Fibroblast of the aortic adventitia (primary cell): ENCODE measurements around a stretch of chr6.

DNA sequence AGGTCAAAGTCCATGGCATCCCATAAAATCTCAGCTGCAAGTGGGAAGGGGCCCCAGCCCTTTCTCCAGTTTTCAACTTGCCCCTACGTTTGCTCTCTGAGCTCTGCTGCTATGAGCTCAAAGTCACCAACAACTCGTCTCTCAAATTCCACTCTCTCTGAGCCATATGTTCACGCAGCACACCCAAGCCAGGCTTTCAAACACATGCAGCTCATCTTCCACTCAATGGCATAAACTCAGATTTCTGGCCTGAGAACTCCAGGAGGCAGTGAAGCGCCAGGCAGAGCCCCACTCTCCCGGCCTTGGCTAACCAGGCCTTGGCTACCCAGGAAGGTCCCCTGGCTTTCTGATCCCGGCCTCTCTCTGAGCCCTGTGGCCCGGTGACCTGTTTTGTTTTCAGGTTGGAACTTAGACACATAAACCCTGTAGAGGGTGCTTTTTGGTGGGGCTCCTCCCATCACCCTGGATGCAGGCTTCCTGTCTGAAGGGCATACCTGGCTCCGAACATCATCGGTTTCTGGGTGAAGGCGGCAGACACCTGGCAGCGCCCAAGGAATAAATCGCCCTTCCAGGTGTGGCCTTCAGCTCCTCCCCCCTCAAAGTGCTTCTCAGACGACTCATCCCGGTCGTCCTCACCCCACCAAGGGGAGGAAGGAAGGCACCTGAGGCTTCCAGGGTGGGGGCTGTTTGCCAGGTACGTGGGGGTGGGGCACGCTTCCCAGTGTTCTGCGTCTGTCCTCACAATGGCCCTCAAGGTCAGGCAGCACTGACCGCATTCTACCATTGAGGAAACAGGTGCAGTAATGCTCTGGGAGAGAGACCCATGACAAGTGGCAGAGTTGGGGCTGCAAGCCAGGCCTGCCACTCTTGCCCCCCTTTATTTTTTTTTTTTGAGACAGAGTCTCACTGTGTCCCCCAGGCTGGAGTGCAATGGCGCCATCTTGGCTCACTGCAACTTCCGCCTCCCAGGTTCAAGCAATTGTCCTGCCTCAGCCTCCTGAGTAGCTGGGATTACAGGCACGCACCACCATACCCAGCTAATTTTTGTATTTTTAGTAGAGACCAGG is 12.2 kb downstream of the SLC22A23 start:
- CAGE, long polyA plus RNA, result no peak

DNA sequence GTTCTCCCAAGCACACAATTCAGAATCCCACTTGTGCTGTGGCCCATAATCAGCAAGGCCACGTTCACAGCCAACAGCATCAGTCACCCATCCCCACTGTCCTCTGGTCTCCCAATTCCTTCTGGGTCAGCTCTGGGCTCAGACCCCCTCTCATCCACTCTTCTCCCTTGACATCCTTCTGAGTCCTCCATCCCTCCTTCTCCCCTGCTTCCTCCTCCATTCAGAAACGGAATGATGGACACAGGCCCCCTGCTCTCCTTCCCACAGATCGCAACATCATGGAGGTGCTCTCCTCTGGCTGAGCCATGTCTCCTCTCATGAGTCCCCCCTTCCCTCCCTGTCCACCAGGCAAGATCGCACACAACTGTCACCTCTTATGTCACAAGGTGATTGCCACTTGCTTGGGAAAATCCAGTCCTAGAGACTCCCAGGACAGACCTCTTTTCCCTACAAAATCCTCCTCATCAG is 15.4 kb downstream of the PXDC1 start:
- CAGE, long polyA plus RNA, result no peak

DNA sequence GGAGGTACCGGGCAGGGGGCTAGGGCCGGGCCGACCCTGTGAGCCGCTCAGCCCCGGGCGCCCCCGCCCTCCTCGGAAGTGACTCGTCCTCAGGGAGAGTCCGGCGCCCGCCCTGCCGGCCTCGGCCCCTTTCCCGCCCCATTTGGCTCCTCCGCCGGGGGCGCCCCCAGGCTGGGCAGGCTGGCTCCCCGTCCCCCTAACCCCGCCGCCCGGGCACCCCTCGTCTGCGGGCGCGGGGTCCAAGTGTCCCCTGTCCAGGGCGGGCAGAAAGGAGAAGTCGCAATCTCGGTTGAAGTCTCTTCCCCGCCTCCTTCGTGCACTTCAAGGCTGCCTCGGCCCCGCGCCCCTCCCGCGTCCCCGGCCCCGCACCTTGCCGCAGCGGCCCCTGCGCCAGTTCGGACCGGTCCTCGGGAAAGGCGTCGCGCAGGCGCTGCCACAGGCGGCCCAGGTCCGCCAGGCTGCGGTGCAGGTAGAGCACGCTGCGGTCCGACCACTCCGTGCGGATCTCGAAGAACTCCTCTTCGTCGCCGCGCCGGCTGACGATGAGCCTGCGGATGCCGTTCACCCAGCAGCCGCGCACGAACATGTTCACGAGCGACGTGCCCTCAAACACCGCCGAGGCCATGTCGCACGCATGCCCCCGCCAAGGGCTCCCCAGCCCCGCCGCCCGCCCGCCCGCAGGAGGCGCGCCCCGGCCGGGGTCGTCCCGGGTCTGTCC is 447 bp downstream of the PXDC1 start:
- CAGE, long polyA plus RNA, result no peak

DNA sequence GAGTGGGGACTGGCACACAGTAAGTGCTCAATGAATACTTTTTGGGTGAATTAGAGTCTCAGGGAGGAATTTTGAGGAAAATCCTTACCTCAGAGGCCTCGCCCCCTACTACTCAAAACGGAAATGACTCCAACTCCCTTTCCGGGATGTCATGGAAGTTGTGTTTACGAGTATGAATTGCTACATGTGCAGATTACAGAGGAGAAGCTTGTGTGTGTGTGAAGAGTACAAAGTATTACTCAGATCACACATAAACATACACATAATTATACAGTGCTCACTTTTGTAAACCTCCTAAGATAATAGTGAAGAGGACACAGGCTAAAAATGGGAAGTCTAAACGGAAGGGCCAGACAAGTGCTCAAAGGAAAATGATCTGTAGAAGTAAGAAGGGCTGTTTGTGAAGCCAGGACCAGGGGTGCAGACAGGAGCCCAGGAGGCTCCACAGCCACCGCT is 43.4 kb upstream of the FAM50B start:
- CAGE, long polyA plus RNA, result no peak

DNA sequence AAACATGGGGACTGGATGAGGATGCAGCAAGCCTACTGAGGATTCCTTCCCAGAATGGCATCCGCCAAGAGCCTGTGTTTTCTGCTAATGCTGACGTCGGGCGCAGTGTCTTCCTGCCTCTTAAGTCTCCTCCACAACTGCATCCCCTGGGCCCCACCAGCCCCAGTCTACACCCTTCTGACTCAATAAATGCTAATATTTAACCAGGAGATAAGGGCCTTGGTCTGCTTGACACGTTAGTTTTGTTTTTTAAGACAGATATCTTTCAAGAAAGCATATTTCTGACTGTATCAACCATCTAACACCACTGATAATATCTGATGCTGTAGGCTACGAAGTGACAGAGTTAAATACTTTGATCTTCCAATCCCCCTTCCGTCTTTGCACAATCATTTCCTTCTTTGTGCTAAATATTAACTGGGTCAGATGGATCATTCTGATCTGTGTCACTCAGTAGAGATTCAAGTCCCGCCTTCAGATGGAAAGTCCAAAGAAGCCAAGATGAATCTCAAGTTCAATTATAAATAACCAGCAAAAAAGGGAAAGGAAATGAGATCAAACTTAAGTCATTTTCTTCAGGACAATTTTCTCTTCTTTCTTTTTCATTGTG is 20.8 kb downstream of the FAM50B start:
- CAGE, long polyA plus RNA, result no peak

- CAGE, long polyA plus RNA, result no peak
Observed at GRCh38 chr6:3872249-3872635, 23.1 kb downstream of the FAM50B start.

GRCh38 chr6:3887991-3888545 is 38.9 kb downstream of the FAM50B start:
- CAGE, long polyA plus RNA, result no peak

- CAGE, long polyA plus RNA, result no peak
Observed at GRCh38 chr6:3904345-3905020, 55.3 kb downstream of the FAM50B start.

DNA sequence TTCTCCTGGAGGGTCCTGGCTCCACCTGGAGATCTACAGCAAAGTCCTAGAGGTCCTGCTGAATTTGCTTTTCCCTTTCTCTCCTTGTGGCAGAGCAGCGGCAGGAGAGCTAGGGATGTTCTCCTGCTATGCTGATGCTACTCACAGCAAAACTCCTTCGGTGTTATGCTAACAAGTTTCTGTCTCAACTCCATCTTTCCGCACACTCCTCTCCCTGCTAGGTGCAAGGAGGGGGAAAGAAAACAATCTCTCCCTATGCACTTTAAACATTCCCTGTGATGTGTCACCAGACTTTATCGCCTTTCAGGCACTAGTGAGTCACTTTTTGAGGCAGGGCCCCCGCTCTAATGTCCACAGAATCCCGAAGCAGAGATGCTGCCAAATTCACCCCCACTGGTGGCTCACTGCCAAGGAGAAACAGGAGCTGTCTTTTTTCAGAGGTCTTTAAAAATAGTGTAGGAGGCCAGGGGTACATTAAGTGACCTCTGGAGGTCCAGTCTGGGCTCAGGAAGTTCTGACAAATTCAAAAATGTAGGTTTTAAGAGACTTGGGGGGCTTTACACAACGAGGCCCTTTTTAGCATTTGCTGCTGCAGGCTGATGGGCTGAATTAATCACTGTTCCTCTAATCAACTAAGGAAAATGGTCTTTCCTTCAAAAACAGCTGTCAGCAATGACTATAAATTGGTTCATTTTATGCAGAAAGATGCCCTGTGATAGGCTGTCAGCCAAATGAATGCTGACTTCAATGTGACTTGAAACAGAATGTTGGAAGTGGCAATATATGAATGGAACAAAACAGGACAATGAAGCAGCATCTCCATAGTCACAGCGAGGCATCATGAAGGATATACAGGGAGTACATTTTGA is 62.8 kb downstream of the FAM50B start:
- CAGE, long polyA plus RNA, result no peak

GRCh38 chr6:3929632-3929831 is 80.4 kb downstream of the FAM50B start:
- CAGE, long polyA plus RNA, result no peak

- CAGE, long polyA plus RNA, result no peak
Observed at GRCh38 chr6:4017668-4018114, 3.4 kb upstream of the PRPF4B start.

DNA sequence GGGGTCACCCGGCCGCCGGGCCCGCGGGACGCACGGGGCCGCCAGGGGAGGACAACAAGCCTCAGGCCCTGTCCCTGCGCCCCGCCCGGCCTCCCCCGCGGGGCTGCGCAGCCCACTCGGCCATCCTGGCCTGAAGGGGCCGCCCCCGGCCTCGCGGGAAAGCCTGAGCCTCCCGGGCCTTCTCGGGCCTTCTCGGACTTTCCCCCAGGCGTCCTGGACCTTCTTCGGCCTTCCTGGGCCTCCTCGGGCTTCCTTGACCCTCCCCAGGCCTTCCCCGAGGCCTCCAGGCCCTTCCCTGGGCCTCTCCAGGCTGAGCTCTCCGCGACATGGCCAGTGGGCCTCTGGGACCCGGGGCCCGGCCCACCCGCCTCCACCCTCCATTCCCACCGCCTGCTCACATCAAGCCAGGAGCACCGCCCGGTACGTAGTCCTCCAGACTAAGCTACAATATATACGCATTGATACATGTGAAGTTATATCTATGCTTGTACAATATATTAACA is 375 bp upstream of the FAM217A start:
- CAGE, long polyA plus RNA, result no peak

- CAGE, long polyA plus RNA, result no peak
Observed at GRCh38 chr6:4090770-4091146, 11.8 kb upstream of the FAM217A start.

DNA sequence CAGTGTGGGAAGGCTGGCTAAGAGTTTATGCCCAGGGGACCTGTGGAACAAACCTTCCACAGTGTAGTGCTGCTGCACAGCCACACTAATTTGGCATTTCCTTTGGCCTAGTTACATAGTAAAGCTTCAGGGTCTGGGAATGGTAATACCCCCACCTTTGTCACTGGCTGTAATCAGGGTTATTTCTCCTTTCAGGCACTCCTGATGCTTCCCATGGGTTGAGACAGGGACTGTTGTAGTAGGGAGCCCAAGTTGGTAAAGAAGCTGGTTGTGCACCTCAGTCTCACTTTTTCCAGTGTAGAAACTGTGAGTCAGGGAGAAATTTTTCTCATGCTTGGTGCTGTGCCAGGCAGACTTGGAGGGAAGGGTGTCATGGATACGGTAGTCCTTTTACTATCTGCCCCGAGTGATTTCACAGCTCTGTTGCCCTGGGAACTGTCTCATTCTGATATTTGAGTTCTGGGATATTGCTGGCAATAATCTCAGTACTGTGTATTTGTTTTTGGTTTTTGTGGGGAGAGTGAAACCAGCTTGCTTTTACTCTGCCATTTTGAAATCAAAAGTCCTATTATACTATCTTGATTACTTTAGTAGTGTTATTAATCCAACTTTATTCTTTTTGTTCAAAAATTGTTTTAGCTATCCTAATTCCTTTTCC is 178.0 kb upstream of the ECI2 start:
- CAGE, long polyA plus RNA, result no peak

DNA sequence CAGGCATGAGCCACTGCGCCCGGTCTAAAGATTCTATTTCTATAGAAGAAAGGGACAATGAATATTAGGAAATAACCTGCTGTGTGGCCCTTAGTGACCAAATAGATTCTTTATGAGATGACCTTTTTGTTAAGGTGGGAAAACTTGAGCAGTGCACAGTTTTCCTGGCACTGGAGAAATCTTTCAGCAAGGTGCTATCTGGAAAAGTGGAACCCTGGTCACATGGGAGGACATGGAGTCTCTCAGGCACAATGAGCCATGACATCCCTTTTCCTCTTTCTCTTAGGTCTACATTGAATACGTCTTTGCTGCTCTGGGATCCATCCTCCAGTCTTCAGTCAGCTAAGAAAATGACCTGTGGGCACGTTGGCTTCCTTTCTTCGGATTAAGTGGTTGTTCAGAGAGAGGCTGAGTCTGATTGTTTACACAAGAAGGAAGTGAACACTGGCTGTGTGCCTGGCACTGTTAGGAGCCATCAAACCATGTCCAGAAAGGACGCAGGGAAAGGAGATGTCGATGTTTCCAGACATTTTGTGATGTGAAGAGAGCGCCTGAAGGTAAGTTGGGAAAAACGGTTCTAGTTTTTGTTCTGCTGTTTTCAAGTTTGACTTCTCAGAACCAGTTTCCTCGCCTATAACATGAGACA is 310.0 kb upstream of the CDYL start:
- CAGE, long polyA plus RNA, result no peak

DNA sequence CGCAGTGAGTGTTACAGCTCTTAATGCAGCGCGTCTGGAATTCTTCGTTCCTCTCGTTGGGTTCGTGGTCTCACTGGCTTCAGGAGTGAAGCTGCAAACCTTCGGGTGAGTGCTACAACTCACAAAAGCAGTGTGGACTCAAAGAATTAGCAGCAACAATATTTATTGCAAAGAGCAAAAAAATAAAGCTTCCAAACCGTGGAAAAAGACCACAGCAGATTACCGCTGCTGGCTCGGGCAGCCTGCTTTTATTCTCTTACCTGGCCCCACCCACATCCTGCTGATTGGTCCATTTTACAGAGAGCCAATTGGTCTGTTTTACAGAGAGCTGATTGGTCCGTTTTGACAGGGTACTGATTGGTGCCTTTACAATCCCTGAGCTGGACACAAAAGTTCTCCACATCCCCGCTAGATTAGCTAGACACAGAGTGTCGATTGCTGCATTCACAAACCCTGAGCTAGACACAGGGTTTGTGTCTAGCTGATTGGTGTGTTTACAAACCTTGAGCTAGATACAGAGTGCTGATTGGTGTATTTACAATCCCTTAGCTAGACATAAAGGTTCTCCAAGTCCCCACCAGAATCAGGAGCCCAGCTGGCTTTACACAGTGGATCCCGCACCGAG is 51.4 kb upstream of the CDYL start:
- CAGE, long polyA plus RNA, result no peak

DNA sequence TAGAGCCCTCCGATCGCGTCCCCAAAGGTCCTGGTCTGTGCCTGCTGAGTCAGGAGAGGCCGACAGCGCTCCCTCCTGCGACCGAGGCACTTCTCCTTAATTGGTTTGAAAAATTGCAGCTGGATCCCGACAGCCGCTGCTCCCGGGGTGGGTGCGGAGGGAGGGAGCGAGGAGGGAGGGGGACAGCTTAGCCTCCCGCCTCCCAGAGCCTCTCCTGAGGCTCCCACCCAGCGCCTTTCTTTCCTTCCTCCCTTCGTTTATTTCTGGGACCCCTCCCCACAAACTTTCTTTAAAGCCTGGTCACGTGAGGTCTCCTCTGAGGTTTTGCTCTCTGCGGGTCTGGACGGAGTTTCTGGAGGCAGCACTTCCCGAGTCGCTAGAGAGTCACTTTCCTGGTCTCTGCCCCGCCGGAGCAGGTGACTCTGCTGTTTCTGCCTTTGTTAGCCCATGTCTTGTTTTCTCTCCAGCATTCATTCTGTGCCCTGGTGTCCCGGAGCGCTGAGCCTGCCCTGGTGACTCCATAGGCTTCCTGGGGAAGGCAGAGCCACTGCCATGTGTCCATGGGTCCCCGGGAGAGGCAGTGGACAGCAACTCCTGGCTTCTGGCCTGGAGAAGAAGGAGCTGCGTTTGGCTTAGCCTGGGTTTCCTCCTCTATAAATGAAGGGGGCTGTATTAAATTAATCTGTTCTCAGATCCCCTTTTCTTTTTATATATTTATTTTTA is 22.5 kb upstream of the RPP40 start:
- CAGE, long polyA plus RNA, result no peak

- CAGE, long polyA plus RNA, result no peak
Observed at GRCh38 chr6:5067976-5068731, 17.0 kb upstream of the PPP1R3G start.

GRCh38 chr6:5132509-5133372 is 47.6 kb downstream of the PPP1R3G start:
- CAGE, long polyA plus RNA, result no peak

GRCh38 chr6:5315637-5316428 is 54.5 kb downstream of the FARS2 start:
- CAGE, long polyA plus RNA, result no peak